ENCODE results near the genes RAB6C and POTEE.

- PRO-cap, result no peak
Observed at GRCh38 chr2:128291397-128291849, 27.2 kb downstream of the HS6ST1 start.

DNA sequence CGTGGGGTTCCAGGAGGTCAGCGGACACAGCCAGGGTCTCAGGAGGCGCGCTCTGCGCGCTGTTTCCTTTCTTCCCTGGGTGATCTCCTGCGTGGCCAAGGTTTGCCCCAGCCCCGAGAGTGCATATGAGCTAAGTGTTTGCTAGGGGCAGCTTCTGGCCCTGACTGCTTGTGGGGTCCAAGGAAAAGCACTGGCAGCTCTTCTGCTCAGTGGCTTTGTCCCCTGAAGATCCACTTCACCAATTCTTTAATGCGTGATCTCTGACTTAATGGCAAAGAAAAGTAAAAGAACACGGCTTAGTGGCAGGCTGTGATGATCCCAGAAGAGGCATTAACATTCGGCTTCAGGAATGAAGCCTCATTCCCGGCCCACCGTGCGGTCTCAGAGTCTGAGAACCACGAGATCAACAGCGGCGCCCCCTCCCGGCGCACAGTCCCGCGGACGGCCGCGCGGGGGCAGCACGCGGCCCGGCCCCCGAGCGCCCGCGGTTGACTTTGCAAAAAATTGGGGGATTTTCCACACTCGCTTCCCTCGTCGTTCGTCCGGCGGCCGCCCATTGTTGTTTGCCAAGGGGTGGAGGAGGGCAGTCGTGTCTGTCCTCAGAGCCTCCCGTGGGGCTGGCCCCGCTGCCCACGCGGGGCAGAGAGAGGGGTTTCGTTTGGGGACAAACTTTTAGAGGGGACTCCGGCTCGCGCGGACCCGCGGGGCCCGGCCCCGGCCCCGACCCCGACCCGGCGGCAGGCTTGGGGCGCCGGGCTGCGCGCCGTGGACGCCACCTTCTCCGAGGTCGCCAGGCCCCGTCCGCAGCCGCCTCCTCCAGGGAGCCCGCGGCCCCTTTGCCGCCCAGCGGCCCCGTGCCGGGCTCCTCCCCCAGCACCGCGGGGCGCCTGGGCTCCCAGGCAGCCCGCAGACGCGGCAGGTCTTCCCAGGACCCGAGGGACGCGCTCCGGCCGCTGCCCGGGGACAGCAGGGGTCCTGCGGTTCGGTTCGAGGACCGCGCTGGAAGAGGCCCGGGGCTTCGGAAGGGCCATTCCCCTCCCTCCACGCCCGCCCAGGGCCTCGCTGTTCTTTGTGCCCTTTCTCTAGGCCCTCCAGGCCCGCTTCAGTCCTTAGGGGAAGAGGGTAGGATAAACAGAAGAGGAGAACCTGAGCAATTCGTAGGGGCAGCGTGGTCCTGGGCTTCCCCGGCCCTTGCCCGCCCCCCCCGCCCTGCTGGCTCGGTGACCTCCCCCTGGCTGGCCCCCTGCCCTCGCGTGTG lies 3.3 kb upstream of the HS6ST1 start:
- PRO-cap, result unidirectional peak, plus-strand start at position 521 of the sequence; unidirectional peak, plus-strand start at position 559 of the sequence

DNA sequence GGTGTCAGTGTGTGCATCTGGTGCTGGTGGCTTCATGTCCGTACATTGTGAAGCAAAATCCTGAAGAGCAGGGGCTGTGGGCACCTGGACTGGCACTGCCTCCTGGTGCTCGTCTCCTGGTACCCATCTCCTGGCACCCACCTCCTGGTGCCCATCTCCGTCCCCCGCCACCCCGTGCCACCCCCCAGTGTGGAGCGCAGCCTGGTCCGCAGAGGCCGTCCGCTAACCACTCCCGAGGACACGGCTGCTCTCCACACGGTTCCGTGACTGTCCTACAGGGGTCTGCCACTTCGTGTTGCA lies 119.3 kb upstream of the HS6ST1 start:
- PRO-cap, result no peak

DNA sequence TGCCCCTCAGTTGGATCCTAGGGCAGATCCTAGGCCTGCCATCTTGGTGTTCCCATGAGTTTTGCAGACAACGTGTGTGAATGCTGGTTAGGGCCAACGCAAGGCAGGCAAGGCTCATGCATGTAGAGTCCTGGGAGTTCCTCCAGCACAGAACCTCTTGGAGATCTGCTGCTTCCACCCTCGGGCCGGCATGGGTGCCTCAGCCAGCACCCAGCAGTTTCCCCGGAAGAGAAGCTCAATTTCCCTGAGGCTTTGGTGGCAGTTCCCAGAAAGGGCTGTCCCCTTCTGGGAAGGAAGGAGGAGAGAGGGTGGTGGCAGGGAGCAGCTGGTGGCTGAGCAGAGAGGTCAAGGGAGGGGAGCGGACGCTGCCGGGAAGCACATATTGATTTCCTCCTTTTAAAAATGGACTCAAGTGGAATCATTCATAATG lies 127.7 kb upstream of the HS6ST1 start:
- PRO-cap, result no peak

- PRO-cap, result no peak
Observed at GRCh38 chr2:128623921-128624354, 305.3 kb upstream of the HS6ST1 start.

GRCh38 chr2:128754132-128754532 lies 435.5 kb upstream of the HS6ST1 start:
- PRO-cap, result no peak

DNA sequence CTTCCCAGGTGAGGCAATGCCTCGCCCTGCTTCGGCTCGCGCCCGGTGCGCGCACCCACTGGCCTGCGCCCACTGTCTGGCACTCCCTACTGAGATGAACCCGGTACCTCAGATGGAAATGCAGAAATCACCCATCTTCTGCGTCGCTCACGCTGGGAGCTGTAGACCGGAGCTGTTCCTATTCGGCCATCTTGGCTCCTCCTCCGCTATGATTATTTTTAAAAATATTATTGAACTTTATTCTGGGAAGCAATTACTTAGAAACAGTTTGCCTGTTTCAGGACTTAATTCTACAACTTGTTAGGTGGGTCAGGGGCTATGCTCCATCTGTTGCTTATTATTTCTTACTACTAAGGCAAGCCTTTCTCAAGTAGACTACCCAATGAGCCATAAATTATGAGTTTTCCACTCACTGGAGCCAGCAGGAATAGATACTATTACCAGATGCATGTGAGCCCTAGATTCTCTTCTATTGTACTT lies 546.2 kb upstream of the HS6ST1 start:
- PRO-cap, result no peak

- PRO-cap, result no peak
Observed at GRCh38 chr2:128946232-128946548, 627.5 kb upstream of the HS6ST1 start.

DNA sequence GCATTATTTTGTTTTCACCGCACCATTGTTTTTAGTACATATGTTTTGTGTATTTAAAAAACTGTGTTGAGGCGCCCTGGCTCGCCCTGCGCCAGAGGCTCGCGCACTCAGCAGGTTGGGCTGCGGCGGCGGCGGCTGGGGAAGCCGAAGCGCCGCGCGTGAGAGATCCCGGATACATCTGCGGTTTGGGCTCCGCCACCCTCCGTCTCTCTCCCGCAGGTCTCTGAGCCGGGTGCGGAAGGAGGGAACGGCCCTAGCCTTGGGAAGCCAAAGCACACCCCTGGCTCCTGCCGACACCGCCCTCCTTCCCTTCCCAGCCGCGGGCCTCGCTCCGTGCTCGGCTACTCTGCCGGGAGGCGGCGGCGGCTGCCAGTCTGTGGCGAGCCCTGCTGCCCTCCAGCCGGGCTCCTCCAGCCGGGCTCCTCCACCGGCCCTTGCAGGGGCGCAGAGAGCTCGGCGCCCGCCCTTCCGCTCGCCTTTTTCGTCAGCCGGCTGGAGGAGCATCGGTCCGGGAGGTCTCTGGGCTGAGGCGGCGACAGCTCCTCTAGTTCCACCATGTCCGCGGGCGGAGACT lies at the start of gene RAB6C:
Gene RAB6C (plus strand): TSS at position 106 of the 574 bp plus-strand sequence.
- PRO-cap, result no peak

DNA sequence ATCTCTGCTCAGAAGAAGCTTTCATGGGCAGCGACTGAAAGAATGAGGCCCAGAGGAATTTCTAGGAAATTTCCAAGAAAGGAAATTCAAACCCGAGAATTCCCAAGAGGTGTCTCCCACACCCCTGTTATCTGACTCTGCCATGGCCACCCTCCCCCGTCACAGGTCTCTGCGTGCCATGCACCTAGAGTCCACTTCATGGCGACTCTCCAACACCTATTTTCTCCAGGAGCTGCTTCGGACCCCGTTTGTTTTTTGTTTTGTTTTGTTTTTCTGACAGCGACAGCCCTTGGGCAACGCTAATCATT lies 715 bp downstream of the SMPD4 start:
- PRO-cap, result no peak

DNA sequence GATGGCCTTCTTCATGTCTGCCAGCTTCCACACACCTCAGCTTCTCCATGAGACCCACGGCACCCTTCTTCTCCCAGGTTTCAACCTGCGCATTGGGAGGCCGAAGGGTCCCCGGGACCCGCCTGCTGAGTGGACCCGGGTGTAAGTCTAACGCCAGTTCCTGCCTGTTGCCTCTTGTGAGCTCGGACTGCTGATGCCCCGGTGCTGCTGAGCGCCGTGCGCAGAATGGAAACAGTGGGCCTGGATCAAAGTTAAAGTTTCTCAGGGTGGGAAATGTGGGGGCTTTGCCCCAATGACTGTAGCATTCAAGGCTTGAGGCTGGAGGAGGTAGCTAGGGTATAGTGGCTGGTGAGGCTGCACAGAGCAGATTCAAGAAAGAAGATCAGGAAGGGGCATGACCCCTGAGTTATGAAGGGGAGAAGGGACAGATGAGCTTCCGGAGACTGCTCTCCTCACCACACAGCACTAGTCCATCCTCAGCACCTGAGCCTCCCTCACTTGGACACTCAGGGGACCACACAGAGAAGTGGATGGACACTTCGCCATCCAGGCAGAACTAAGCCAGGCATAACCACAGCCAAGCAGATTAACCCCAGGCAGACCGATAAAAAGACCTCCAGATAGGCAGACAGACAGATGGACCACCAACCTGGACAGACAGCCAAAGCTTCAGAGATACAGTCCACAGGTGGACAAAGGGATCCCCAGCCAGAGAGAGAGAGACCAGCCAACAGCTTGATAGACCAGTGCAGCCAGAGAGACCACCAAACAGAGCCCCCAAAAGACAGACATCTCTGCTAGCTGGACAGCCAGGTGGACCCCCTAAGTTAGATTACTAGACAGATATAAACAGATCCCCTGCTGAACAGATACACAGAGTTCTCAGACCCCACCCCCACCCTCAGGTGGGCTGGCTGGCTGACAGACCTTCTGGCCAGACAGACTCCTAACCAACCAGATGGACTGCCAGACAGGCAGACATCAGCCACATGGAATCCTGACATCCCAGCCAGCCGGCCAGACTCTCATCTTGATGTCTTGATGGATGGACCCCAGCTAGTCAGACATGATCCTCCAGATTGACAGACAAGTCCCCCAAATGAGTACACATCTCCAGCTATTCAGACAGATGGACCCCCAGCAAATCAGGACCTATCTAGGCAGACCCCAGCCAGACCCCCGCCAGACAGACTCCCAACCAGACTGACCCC lies 17.6 kb downstream of the PTPN18 start:
- PRO-cap, result no peak

- PRO-cap, result no peak
Observed at GRCh38 chr2:130385196-130385735, 29.4 kb downstream of the PTPN18 start.

DNA sequence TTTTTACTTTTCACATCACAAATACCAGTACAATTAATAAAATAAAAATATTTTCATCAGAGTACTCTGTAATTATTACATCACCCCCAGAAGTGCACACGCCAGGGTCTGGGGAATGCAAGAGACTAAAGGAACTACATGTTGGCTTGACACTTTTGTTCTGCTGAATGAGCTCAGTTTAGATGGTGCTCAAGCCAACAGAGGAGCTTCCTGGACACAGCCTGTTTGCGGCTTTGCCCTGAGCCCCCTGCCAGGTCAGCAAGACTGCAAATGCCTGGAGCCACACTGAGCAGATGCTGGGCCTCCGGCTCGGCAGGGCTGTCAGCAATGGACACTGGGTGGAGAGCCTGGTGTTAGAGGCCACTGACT lies 31.9 kb downstream of the PTPN18 start:
- PRO-cap, result no peak

DNA sequence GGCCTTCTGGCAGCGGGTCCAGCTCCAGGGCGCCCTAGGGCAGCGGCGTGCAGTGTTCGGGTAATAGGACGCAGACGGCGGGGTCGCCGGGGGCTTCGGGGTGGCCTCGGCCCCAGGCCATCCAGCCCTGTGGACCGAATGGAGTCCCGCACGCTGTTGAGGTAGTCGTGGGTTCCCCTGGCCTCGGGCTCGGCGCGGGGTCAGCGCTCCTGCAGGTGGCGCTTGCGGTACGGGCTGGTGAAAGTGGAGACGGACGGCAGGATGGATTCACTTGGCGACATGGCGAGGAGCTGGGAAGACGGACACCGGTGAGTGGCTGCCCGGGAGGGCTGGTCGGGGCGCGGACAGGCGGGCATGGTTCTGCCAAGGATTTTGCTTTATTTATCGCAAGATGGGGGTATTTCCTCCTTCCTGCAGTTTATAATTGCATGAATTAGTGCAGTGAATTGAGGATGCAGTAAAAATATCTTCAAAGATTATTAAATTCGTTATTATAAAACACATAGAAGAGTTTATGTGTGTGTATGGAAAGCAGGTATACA lies 35.3 kb upstream of the GPR148 start:
- PRO-cap, result no peak

DNA sequence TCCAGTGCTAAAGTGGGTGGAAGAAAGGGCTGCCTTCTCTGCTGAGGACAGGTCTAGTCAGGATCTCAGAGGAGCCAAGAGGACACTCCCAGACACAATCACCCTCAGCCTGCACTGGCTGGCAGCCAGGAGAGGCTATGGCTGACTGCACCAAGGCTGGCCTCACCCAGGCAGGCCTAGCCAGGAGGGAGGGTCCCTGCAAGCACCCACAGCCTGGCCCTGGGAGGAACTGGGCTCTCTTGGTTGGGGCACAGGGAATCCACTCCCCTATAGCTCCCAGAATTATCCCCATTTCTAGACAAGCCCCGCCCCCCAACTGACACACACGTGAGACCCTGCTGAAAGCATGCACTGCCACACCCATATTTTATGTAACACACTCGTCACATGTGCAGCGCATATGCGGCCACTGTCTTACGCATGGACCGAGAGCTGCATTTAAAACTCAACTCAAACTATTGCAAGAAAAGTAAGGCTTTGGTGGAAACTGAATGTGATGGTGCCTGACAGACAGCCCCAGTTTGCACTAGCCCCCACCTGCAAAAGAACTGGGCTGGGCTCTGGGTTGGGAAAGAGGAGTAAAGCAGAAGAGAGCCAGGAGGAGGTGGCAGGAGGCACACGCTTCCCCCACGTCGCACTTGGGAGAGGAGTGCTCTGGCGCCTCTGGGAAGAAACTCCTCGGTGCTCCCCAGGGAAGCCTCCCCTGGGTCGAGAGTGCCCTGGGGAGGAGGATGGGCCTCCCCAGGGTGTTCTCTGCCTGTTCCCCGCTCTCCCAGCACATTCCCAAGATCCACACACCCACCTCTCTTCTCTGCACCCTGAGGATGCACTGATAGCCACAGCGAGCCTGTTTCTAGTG lies 28.9 kb upstream of the ARHGEF4 start:
- PRO-cap, result no peak

DNA sequence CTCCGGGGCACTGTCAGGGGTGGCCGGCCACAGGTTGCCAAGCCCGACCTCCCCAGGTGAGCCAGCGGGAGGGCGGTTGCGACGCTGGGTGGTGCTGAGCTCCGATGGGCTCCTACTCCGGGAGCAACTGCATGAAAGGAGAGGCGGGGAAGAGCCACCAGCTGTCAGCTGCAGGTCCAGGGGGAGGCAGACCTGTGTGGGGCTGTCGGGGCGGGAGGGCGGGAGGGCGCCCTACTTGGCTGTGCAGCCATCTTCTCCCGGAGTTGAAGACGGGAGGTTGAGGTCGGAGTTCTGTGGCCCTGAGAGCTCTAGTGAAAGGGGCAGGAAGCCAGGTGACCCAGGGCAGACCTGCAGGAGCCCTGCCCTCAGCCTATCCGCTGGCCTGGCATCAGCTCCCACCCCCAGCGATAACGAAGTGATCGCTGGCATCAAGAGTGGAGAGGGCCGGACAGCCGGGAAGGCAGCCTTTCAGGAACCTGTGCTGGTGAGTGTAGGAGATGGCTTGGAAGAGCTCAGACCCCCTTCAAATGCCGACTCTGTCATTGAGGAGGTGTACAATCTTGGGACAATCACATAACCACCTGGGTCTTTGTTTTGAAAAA lies 1.0 kb downstream of the ARHGEF4 start:
- PRO-cap, result no peak

DNA sequence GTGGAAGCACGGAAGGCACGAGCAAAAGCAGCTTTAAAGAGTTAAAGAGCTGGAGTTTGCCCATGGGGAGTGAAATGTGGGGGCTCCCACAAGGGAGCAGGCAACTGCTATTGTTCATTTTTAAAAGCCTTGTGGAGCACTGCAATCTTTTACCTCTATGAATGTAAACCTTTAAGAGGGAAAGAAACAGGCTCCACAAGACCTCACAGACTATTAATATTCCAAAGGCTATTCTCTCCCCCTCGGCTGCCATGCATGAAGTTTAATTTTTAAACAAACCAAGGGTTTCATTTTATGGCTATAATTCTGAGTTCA lies 28.1 kb downstream of the FAM168B start:
- PRO-cap, result no peak

DNA sequence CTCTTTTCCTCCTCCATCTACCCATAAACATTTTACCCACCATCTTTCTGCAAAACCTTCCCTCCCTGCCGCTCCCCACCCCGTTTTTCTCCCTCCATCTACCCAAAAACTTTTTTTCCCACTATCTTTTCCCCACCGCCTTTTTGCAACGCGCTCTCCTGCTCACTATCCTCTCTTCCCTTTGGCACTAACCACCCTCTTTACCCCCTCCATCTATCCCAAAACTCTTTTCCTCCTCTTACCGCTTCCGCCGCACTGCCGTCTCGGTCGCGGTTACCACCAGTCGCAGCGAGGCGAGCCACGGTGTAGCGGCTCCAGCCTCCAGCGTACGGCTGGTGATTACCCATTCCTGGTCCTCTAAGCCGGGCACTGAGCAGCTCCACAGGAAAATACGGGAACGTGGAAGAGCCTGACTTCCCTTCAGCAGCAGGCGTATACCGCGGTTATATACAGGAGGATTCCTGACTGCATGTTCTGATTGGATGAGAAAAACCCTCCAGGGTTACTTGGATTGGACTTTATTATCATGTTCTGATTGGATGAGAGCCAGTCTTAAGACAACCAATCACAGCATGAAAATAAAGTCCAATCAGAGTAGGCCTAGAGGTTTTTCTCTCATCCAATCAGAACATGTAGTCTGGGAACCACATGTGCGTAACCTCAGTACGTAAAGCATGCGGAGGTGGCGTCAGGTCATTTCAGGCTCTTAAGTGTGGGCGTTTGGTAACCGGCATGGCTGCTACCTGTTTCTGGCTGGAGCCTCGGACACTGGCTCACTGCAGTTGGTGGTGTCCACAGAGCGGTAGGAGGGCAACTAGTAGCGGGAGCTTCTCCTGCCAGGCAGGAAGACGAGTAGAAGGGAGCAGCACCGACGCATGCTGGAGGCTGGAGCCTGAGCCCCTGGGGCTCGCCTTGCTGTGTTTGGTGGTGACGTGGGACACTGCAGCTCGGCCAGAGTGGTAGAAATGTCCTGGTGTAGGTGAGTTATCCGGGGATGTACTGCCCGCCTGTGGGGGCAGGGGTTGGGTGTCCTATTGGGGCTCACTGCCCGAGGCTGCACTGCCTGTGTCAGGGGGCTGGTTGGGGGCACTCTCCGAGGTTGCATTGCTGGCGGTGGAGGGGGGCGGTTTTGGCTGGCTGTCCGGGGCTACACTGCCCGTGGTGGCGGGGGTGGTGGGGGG lies at the start of gene POTEE:
Gene POTEE (plus strand): TSS at position 696 of the 1,181 bp plus-strand sequence.
- PRO-cap, result no peak

DNA sequence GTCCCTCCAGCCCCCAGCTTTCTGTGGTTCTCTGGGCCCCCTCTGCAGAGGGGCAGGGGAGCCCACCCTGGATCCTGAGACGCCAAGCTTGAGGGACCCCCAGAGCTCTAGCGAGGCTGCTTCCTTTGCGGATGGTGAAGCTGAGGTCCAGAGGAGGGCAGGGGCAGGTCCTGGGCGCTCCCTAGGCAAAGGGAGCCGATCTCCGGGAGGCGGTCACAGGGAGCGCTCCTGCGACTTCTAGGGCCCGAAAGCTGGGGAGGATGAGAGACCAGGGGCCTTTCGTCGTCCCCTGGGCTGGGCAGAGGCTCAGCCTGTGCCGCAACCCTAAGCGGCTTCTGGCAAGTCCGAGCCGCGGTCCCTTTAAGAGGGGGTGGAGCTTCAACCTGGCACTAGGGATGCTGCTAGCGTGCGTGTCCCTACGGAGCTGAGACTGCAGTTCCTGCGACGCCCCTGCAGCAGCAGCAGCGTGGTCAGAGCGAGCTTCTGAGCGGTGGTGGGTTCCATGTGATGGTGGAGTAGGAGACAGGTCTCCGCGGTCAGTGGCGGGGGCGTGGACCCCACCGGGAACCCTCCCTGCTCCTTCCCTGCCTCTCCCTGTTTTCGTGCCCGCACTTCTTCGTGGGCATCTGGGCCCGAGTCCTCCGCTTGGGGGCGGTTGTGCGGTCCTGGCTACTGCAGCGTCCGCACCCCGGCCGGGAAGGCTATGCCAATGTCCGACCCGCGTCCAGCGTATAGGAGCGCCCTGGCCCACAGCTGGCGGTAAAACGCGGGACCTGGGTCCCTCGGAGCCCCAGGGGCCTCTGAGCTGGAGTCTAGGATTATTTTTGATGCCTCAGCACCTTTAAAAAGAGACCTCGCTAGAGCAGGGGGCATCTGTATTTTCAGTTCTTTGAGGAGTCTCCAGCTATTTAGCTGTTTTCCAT lies 154.6 kb downstream of the CCDC74A start:
- PRO-cap, result bidirectional peak, plus-strand start at position 435 of the sequence, minus-strand start at position 337 of the sequence

- PRO-cap, result no peak
Observed at GRCh38 chr2:131754395-131755027, 226.8 kb downstream of the CCDC74A start.